ENCODE measurements around a stretch of chr14.

DNA sequence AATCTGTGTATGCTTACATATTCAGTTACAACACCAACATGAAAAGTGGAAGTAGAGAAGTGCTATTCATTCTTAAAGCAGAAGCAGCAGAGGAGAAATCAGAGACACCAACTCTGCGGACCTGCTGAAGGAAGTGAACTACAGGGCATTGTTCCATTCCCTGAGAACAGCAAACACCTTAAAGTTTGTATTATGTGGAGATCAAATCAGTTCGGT, 34.2 kb downstream of the RAD51B start:
- PRO-cap = no peak

DNA sequence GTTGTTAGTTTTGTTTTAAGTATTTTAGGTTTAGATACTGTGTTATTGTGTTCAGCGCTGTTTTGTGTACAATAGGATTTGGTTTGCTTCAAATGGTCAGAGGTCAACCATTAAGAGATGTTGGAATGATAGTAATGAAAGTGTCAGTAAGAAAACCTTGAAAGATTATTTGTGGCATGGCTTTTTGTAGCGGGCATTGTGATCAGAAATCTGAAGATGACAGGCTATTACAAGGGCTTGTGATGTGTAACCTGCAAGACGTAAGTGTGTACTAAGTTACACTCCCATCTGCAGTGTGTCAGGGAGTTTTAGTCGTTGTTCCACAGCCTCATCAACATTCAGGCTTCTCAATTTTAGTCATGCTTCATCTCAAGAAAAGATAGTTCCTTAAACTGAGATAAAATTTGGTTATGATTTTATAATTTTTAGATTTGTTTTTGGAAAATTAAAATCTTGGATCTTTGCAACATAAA, 68.1 kb downstream of the RAD51B start:
- PRO-cap = no peak

- PRO-cap = no peak
Measured at GRCh38 chr14:68473862-68474207, 319.0 kb downstream of the ZFP36L1 start.

DNA sequence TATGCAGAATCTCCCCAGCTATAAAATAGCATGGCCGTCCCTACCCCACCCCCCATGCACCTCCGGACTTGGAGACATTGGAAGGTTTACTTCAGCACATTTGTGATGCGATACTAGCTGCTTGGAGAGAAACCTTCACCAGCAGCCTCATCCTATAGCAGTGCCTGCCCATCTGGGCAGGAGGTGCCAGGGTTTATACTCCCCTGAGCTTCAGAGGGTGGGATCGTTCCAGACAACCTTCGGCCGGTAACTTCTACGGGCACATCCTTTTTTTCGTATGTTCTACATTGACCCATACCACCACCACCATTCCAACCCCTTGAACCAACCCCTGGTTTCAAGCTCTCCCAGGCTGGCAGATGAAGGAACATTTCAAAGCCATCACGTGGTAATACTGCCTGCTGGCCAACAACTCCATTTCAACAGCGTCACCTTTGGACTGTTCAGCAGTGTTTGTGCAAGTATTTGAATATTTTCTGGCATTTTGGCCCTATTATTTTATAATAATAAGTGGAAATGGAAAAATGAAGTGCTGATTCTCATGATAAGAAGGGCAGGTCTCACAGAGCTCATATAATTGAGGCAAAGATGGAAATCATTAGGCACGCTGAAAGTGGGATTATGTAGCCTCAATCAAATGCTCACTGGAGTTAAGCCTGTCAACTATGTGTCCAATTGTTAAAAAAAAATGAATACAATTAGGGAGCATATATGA, 162.3 kb downstream of the ZFP36L1 start:
- PRO-cap = no peak

DNA sequence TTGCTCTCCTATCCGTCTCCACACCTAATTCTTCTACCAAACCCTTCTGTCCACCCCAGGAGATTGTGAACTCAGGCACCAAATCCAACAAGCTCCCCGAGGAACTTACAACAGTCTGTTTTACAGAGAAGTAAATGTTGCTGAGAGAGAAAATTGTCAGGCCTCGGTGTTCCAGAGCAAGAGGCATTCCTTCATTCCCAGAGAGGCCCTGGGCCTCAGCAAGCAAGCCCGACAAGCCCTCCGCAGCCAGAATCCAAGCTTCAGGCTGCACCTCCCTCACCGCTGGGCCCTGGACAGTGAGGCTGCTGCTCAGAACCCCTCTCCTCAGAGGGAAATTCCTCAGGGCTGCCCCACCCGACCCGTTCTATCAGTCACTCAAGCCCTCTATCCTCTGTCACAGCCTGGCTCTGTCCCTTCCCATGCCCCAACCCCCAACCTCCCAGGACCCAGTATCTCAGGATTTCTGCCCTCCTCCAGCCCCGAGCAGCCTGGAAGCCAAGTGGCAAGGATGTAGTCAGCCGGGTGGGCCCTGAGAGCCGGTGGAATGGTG, 56.4 kb downstream of the ZFP36L1 start:
- PRO-cap = no peak

GRCh38 chr14:68779652-68780368, 13.1 kb downstream of the ZFP36L1 start:
- PRO-cap = unidirectional peak, plus-strand start at chr14:68780234

DNA sequence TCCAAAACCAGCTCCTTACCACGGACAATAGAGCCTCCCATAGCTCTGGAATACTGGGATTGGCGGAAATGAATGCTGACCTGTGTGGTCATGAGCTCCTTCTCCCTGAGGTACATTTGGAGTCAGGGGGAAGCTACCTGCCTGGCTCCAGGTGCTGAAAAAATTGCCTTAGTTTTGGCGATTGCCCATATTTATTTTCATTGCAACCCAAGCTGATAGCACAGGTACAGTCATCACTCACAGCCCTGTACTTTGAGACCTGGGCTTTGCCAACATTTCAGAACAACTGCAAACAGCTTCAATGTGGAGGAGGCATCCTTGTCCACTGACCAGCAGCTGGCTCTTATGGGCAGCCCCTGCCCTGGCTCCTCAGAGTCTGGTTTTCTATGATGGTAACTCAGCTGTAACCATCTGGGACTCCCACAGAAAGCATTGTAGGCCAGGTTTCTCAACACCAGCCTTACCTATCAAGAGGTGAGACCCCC, 9.0 kb downstream of the ZFP36L1 start:
- PRO-cap = no peak

DNA sequence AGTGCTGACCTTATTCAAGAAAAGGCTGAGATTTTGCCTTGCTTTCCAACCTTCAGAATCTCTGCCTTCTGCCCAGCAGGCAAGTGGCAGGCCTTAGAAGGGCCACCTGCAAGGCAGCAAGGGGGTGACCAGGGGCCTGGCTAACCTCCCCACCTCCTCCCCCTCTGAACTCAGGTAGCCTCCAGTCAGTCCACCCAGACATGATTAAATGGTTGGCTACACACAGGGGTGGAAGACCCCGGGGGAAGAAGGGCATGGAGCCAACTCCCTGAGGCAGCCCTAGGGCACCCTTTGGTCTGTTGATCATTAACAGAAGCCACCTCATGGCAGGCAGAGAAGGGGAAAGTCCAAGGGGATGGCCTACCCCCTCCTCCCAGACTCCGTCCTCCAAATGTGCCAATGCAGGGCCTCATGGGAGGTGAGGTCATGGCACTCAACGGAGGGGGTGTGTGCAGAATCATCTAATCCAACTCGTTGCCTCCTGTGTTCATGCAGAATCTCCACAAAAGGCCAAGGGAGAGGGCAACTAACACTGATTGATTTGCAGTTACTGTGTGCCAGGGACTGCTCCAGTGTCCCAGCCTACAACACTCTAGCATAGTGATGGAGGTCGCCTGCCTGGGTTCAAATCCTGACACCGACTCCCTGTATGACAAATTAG, 8.4 kb downstream of the ZFP36L1 start:
- PRO-cap = no peak

- PRO-cap = no peak
Measured at GRCh38 chr14:68788228-68788626, 4.6 kb downstream of the ZFP36L1 start.

DNA sequence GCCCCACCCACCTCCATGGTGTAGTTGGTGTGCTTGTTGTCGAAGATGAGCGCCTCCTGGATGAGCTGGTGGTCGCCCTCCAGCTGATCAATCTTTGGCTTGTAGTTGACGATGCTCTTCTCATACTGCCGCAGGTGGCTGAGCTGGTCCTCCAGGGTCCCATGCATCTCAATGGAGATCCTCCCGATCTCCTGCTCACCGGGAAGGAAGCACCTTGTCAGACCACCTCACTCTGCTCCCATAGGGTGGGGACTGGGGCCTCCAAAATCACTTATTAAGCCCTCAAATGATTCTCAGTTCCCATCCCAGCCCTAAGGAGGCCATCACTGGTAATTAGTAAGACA, 87.9 kb upstream of the ZFP36L1 start:
- PRO-cap = no peak

DNA sequence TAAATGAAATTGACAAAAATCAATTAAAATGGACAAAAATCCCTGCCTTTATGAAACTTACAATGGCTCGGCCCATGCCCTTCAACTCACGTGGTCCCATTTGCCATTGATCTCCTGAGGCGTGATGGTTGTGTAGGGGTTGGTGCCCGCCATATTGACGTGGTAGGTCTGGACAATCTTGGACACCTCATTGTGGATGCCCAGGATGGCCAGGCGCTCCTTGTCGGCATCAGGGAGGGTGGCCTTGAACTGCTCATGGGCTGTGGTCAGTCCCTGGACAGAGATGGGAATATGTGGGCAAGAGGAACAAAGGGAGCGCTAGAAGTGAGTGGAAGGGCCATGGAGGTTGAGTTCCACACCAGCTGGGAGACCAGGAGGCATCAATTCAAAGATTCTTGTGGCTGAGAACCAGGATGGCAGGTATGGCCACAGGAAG, 89.9 kb upstream of the ZFP36L1 start:
- PRO-cap = no peak

DNA sequence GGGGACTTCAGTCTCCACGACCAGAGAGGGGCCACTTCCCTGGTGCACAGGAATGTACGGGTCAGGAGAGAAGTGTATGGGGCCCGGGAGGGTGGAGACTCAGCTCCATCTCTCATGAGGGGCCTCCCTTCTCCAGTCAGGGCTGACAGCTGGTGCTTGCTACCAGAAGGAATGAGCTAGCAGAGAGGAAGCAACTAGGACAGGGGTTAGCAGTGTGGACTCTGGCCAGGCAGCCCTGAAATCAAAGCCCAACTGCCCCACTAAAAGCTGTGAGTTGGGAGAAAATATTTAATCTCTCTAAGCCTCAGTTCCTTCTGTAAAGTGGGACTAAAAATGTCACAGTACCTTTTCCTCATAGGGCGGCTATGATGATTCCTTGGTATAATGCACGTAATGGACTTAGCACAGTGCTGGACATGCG, 14.7 kb downstream of the ACTN1 start:
- PRO-cap = no peak

- PRO-cap = no peak
Measured at GRCh38 chr14:68967655-68968472, 11.2 kb downstream of the ACTN1 start.

GRCh38 chr14:68970135-68970875, 8.8 kb downstream of the ACTN1 start:
- PRO-cap = no peak

GRCh38 chr14:69053336-69053639, 74.2 kb upstream of the ACTN1 start:
- PRO-cap = no peak

- PRO-cap = no peak
Measured at GRCh38 chr14:69059704-69060280, 80.7 kb upstream of the ACTN1 start.

DNA sequence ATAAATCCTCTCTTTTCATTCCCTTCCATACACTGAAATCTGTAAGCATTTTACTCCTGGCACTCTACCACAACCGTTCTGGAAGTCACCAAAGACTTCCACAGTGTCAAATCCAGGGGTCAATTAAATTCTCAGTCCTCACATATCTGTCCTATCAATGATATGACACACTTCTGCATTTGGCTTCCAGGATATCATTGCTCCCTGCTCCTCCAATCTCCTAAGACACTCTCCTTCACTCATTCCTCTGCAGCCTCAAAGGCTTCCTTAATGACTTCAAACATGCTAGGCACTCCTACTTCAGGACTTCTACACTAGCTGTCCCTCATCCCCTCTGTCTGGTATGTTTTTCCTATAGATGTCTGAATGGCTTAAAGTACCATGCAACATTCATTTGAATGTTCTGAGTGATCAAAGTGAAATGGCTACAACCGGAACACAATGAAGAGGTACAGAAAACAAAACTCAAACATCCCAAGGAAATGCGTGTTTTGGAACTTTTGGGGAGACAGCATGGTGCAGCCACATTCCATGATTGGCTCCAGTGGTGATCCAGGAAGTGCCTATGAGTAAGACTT, 12.3 kb downstream of the ERH start:
- PRO-cap = no peak

- PRO-cap = no peak
Measured at GRCh38 chr14:69445921-69446472, 38.5 kb upstream of the PLEKHD1 start.

DNA sequence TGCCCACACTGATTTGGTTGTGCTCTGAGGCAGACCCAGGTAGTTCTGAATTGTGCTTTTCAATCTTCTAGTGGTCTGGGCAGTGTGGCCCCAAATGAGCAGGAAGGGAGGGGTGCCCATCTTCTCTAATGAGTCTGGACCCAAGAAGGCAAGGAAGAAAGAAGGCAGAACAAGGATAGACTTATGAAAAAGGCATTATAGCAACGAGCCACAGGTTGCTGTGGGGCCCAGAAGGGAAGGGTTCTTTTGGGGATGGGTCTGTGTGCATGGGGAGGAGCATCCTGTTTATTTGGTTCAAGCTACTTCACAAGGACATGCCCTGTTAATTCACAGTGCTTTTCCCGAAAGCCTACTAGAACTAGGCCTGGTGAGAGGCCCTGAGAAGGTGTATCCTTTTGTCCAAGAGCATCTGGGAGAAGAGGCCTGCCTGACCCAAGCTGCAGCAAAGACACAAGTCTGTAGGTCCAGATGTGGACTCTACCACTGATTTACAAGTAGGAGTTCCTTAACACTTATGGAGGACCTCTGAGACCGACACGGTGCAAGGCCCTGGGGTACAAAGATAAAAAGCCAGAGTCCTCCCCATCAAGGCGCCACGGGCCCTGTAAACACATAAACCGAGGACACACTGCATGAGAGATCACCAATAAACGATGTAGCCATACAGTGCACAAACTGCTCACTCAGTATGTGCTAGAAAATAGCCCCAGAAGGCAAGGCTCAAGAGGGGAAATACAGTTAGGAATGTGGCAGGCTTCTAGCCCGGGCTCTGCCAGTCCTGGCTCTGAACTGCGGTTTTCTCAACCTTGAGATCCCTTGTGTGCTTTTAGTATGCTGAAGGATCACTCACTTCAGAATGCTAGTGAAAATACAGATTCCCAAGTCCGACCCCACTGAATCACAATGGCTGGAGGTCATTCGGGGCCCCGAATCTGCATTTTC, 993 bp upstream of the SUSD6 start:
- PRO-cap = no peak

- PRO-cap = no peak
Measured at GRCh38 chr14:69611074-69611265, 426 bp upstream of the SUSD6 start.

Measured in SEM (cell line).